Karpas-422 (cell line): ENCODE measurements around a stretch of chr20.

DNA sequence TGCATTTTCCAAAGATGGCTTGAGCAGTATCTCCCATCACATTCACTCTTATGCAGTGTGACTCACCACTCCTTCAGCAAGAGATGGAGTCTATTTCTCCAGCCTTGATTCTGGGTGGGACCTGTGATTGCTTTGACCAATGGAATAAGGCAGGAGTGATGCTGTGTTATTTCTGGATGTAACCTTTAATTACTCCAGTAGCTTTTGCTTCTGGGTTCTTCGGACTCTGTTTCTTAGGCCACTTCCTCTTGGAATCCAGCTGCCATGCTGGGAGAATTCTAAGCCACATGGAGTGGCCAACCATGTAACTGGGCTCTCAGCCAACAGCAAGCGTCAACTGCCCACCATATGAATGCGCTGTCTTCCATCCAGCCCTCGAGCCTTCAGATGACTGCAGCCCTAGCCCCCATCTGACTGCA is 50.7 kb downstream of the TGM2 start:
- PRO-cap: no peak
- RAMPAGE, long total RNA: no peak

GRCh38 chr20:38129760-38130586 is 35.1 kb downstream of the TGM2 start:
- PRO-cap: no peak
- RAMPAGE, long total RNA: no peak

GRCh38 chr20:38141831-38142342 is 23.2 kb downstream of the TGM2 start:
- PRO-cap: no peak
- RAMPAGE, long total RNA: no peak

GRCh38 chr20:38246834-38247503 is 13.6 kb downstream of the KIAA1755 start:
- PRO-cap: no peak
- RAMPAGE, long total RNA: no peak

DNA sequence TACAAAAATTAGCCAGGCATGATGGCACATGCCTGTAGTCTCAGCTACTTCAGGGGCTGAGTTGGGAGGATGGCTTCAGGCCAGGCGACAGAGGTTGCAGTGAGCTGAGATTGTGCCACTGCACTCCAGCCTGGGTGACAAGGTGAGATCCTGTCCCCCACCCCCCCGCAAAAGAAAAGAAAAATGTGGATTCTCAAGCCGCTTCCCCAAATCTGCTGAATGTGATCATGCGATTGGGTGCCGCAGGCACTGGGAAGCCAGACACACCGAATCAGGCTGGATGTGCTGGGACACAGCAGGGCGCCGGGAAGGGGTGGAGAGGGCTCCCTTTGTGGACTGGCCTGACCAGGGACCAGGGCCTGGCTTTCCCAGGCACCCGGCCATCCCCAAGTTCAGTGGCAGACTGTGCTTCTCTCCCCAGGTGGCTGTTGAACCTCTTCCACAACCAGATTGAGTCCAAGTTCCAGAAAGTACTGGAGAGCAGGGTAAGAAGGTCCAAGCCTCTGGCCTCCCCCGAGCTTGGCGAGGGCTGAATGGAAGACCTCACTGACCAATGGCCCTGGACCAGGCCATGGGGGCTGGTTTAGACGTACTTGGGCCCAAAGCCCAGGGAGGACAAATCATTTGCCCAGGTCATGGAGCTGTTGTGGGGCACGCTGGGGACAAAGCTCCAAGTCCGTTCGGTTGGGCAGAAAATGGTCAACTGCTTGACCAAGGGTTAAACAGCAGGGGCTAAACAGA is 8.8 kb downstream of the LBP start:
- PRO-cap: no peak
- RAMPAGE, long total RNA: no peak

GRCh38 chr20:38559453-38559815 is 21.6 kb upstream of the ADIG start:
- PRO-cap: no peak
- RAMPAGE, long total RNA: no peak

DNA sequence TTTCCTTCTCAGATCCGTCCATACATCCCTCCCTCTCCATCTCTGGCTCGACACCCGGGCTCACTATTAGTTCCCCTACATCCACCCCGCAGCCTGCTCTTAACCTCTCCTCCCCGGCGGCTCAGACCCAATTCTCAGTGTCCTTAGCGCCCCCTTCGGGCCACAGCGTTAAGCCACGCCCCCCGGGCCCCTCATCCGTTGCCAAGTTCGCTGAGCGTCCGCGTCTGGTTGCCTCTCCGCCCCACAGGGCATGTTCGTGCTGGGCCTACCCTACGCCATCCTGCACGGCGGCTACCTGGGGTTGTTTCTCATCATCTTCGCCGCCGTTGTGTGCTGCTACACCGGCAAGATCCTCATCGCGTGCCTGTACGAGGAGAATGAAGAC is 2.9 kb downstream of the SLC32A1 start:
- PRO-cap: no peak
- RAMPAGE, long total RNA: no peak

DNA sequence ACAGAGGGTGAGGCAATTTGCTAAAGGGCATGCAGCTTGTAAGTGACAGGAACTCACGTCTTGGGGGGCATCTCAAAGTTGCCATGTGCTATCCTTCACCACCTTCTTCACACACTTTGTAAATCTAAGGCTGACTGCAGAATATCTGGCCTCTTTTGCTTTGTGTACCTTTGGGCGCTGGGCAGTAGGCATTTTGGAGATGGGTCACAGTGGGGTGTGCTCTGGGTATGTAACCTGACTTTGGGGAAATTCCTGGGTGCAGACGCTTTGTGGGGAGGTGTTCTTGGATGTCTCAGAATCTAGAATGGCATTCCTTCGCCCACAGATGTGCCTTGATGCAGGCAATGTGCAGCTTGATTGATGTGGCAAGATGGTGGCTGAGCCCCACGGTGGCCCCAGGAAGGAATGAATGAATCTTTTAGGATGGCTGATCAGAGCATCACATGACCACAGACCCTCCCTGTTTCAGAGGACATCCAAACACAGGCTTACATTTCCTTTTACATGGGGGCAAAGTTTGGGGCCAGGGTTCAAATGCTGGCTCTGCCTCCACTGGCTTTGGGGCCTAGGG is 5.4 kb downstream of the PPP1R16B start:
- PRO-cap: no peak
- RAMPAGE, long total RNA: no peak

GRCh38 chr20:38811563-38812136 is 6.2 kb downstream of the PPP1R16B start:
- PRO-cap: no peak
- RAMPAGE, long total RNA: no peak

DNA sequence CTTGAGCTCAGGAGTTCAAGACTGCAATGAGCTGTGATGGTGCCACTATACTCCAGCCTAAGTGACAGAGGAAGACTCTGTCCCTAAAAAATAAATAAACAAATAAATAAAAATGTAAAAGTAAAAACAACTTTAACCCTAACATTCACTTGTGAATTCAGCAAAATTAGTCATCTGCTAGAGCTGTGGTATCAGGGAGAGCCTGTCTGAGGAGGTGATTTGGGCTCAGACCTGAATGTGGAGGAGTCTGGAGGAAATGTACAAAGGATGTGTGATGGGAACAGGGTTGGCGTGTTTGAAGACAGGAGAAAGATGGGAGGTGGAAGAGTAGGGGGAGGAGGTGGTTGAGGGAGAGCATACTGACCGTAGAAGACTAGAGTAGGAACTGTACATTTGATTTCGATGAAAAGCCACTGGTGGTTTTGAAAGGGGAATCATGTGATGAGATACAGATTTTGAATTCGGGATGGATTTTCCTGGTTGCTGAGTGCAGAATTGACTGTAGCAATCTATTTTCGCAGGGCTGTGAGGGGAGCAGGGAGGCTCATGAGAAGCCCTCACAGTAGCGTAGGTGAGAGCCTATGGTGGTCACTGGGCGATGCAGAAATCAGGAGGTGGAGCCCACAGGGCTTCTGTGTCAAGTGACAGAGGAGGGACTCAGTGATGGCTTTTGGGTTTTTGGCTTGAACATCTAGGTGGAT is 40.0 kb downstream of the PPP1R16B start:
- PRO-cap: no peak
- RAMPAGE, long total RNA: no peak

GRCh38 chr20:38863028-38863609 is 57.6 kb downstream of the PPP1R16B start:
- PRO-cap: no peak
- RAMPAGE, long total RNA: no peak

GRCh38 chr20:38873033-38873628 is 53.1 kb upstream of the FAM83D start:
- PRO-cap: no peak
- RAMPAGE, long total RNA: no peak

- PRO-cap: no peak
- RAMPAGE, long total RNA: no peak
Measured at GRCh38 chr20:38874471-38875586, 51.4 kb upstream of the FAM83D start.

DNA sequence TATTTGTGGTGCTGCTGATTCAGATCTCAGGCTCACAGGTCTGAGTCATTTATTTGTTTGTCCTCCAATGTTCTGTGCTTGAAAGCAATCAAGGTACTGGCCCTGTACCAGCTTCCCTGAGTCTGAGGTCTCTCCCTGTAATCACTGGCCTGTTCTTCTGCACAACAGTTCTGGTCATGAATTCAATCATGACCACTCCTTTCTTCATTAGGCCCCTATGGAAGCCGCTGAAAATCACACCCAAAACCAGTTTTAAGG is 827.6 kb downstream of the MAFB start:
- PRO-cap: no peak
- RAMPAGE, long total RNA: no peak

- PRO-cap: no peak
- RAMPAGE, long total RNA: no peak
Measured at GRCh38 chr20:40506535-40507031, 182.5 kb downstream of the MAFB start.

DNA sequence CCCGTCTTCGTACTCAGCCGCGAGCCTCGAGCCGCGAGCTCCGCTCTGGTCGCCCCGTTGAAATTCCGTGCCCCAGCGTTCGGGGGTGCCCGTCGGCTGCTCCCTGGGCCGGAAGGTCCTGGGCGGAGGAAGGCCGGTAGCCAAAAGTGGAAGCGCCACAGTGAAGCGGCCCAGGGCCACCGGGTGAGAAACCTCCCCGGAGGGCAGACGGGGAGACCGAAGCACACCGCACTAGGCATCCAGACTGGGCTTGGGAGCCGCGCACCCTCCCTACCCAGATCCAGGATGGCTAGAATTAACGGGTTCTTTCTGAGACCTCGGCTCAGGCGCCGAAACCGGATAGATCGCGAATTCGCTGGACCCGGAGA is 1.3 kb upstream of the MAFB start:
- PRO-cap: no peak
- RAMPAGE, long total RNA: no peak

DNA sequence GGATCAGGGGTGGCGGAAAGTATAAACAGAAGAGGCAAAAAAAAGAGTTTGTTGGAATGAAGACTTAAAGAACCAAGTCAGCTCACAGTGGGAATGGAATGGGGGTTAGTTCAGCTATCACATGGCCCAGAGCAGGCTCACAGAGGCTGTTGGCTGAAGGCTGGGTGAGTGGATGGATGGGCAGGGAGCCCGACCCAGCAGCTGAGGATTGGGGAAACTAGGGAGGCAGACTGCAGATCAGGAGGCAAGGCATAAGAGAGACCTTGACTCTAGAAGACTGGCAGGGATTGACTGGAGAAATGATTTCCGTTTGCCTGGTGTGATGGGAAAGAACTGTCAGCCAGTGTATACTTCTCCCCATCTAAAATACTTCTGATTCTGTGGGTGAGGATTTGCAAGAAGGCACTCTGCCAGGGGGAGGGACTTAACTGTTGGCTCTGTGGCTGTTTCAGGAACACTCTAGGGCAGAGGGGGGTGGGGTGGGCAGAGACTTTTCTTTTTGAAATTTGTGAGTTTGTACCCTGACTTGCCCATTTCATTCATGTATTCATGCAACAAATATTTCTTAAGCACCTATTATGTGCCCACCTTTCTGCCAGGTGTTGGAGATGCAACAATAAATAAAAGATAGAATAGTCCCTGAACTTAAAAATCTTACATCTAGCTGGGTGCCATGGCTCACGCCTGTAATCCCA is 15.8 kb upstream of the TOP1 start:
- PRO-cap: no peak
- RAMPAGE, long total RNA: no peak

GRCh38 chr20:41075709-41076574 is 47.3 kb downstream of the TOP1 start:
- PRO-cap: no peak
- RAMPAGE, long total RNA: no peak

GRCh38 chr20:41110594-41111367 is 26.6 kb upstream of the PLCG1 start:
- PRO-cap: no peak
- RAMPAGE, long total RNA: no peak

DNA sequence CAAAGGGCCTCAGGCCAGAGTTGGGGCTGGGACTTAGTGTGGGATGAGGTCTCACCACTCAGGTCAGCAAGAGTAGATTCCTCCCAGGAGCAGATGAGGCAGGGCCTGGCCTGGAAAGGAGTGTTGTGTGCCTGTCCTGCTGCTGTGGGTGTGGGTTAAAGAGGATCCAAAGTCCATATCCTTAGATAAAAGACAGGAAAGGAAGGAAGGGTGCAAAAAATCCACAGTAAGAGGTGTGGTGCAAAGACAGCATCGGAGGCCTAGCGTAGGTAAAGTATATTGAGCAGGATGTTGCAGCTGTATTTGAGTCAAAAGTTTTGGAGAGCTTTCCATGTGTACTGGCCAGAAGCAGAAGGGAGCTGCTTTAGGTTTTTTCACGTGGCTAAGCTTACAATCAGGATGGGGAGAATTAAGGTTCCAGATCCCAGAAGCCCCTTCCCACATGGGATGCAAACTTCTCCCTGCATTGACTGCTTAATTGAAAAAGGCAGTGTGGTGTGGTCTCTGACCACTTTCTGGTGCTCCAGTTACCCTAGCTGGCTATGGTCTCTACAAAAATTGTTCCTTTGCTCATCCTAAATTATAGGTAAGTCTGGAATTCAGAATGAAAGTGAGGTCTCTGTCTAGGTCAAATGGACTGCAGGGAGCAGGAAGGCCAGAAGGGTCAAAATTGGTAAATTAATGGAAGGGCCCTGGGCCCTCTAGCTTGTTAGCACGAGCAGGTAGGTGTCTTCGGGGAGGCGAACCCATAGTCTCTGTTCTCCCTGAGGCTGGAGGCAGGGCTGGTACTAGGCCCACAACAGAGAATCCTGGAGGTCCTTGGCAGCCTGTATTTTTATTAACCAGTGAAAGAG is 12.6 kb upstream of the PLCG1 start:
- PRO-cap: no peak
- RAMPAGE, long total RNA: no peak